Measurements from ENCODE around the genes HSF2, SMPDL3A and TPD52L1.

DNA sequence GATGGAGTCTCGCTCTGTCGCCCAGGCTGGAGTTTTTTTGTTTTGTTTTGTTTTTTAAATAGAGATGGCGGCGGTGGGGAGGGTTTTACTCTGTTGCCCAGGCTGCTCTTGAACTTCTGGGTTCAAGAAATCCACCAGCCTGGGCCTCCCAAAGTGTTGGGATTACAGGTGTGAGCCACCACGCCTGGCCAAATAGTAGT is 51.9 kb downstream of the MAN1A1 start:
- PRO-cap: no peak

DNA sequence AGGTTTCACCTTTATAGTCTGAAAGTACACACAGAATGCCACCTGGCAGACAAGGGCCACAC is 1.8 kb downstream of the MAN1A1 start:
- PRO-cap: no peak

DNA sequence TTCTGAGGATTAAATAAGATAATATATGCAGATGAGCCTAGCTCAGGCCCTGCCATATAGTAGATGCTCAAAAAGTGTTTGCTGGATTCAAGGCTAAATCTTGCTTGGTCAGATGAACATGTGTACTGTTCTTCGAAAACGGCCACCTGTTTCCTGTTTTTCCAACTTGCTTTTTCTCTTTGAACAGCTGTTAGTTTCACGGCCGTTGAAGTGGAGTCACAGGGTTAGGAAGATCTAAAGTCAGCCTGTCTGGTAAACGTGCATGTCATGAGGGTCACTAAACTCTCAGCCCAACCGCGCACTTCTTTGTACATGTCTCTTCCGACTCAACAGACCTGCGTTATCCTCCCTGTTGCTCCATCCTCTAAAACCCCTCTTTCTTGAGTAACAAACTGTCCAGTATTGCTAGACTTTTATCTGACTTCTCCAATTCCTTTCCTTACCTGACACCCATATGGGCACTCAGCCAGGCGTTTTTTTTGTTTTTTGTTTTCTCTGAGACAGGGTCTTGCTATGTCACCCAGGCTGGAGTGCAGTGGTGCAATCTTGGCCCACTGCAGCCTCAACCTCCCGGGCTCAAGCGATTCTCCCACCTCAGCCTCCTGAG is 93.3 kb upstream of the MAN1A1 start:
- PRO-cap: no peak

- PRO-cap: no peak
Measured at GRCh38 chr6:119727157-119728253, 377.9 kb upstream of the MAN1A1 start.

- PRO-cap: no peak
Measured at GRCh38 chr6:120931395-120931777, 402.9 kb downstream of the TBC1D32 start.

GRCh38 chr6:121437309-121437684 is 1.9 kb downstream of the GJA1 start:
- PRO-cap: bidirectional peak, plus-strand start at chr6:121437568, minus-strand start at chr6:121437488

DNA sequence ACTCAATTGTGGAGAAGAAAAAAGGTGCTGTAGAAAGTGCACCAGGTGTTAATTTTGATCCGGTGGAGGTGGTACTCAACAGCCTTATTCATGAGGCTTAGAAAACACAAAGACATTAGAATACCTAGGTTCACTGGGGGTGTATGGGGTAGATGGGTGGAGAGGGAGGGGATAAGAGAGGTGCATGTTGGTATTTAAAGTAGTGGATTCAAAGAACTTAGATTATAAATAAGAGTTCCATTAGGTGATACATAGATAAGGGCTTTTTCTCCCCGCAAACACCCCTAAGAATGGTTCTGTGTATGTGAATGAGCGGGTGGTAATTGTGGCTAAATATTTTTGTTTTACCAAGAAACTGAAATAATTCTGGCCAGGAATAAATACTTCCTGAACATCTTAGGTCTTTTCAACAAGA is 12.6 kb downstream of the GJA1 start:
- PRO-cap: no peak

DNA sequence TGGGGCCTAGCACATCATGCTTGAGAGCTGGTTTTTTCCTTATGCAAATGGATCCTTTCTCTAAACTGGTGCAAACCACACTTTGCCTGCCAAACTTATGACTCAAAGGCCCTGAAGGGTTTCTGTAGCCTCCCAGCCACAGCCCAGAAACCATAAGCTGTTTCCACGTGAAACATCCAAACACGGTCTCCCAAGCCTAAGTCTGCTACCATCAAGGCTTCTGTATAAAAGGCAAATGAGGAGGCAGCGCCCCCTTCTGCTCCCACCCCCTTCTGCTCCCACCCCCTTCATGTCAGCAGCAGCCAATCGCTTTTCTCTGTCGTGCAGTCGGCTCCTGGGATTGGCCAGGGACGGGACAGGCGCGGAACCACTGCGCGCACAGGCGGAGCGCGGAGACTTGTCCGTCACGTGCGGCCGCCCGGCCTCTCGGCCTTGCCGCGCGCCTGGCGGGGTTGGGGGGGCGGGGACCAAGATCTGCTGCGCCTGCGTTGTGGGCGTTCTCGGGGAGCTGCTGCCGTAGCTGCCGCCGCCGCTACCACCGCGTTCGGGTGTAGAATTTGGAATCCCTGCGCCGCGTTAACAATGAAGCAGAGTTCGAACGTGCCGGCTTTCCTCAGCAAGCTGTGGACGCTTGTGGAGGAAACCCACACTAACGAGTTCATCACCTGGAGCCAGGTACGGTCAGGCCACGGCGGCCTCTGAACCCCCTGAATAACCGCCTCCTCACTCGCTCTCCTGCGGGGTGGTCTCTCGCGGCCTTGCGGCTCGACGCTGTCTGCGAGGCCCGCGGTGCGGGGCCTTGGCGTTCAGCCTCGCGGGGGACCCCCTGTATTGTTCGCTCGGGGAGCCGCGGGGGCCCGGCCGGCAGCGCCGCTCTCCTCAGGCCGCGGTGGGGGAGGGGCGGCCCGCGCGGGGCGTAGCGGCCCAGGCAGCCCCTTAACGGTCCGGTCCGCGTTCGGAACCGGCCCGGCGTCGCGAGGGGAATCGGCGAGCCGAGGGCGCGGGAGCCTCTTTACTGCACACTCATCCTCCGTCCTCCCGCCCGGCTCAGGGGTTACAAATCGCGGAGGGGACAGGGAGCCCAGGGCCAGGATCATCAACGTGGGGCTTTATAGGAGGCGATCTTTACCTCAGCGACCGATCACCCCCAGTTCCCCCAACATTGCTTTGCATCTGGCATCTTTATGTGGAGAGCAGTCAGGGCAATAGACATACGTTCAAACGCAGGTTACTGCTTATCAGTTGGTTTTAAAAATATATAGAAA is at the start of gene HSF2:
HSF2 (plus strand) TSS at position 497 of the 1,265 bp plus-strand sequence.
- PRO-cap: bidirectional peak, plus-strand start at position 507 of the sequence, minus-strand start at position 236 of the sequence

DNA sequence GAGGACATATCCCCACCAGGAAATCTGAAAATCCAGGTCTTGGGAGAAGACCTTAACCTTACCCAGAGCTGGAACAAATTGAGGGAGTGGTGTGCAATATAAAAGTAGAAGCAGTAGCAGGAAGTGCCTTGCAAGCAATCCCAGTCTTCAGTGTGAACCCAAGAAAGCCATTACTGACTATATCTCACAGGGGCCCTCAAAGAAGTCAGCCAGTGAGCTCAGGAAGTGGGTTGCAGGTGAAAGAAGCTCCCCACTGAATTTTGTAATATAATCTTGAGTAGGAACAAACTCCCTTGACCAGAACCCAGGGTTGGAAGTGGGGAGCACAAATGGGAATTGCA is 41.8 kb upstream of the PKIB start:
- PRO-cap: no peak

DNA sequence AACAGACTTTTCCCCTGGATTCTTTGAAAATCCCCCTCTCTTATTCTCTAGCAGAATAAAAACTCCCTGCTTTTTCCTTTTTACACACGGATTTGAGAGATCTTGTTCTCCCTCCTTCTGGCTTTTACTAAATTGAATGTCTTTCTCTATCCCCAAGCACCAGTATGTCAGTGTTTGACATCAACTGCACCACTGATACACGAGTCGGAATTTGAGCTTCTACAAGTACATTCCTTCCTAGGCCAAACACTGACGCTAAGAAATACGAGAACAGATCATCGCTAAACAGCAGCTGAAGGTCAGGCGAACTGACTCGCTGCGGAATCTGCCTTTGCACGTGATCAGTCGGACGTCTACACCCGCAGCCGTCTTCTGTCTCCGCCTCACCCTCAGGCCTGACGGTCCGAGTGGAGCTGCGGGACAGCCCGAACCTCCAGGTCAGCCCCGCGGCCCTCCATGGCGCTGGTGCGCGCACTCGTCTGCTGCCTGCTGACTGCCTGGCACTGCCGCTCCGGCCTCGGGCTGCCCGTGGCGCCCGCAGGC is at the start of gene SMPDL3A:
SMPDL3A (plus strand) TSS at position 368 of the 543 bp plus-strand sequence.
- PRO-cap: bidirectional peak, plus-strand start at position 386 of the sequence, minus-strand start at position 409 of the sequence; bidirectional peak, plus-strand start outside the sequence, minus-strand start at position 484 of the sequence

DNA sequence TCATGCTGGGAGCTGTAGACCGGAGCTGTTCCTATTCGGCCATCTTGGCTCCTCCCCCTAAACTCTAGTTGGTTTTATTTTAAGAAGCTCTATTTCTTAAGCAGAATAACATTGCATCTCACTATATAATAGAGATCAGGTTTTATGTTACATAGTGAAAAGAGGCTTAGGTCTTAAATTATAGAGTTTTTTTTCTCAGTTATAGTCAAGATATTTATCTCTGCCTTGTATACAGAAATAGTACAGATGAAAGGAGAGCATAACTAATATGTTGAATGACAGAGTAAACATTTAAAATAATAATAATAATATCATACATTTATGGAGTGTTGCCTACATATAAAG is 249.5 kb upstream of the RNF217 start:
- PRO-cap: no peak

GRCh38 chr6:125153540-125154125 is at the start of gene TPD52L1:
TSS of gene TPD52L1 (plus strand) at chr6:125153773.
- PRO-cap: unidirectional peak, plus-strand start at chr6:125153840

- PRO-cap: no peak
Measured at GRCh38 chr6:125203302-125203885, 49.8 kb downstream of the TPD52L1 start.

DNA sequence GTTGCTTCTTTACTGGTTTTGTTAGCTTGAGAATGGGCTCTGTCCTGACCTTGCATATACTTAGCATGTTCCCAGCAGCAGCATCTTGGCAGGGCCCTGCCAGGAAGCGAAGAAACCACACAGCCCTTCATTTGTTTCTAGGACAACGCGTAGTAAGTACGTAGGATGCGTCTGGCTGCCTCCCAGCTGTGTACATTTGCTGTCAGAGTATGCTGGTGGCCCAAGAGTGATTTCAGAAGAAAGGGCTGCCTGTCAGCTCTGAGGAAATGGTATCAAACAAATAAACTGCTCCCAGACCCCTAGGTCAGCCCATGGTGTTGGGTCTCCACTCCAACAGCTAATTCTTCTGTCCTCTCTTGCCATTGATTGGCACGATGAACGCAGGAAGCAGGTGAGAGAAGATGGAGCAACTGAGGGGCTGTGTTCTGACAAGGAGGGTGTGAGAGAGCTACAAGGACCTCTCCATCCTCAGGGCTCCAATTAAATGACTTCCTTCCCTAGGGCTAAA is 55.9 kb upstream of the HDDC2 start:
- PRO-cap: no peak

- PRO-cap: no peak
Measured at GRCh38 chr6:125600302-125600653, 149.2 kb upstream of the HEY2 start.

DNA sequence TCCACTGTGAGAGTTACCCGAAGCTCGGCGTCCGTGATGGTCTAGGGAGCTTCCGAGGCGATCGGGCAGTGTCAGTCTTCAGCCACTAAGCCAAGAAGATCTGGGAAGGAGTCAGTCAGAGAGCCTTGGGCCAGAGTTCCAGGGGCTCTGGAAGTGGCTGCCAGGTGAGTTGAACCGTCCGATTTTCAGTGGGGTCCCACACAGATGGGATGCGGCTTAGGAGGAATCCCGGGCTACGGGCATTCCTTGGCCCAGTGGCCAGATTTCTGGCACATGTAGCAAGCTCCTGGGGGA is 44.4 kb upstream of the HEY2 start:
- PRO-cap: no peak

GRCh38 chr6:125746200-125746515 is 3.3 kb upstream of the HEY2 start:
- PRO-cap: no peak

DNA sequence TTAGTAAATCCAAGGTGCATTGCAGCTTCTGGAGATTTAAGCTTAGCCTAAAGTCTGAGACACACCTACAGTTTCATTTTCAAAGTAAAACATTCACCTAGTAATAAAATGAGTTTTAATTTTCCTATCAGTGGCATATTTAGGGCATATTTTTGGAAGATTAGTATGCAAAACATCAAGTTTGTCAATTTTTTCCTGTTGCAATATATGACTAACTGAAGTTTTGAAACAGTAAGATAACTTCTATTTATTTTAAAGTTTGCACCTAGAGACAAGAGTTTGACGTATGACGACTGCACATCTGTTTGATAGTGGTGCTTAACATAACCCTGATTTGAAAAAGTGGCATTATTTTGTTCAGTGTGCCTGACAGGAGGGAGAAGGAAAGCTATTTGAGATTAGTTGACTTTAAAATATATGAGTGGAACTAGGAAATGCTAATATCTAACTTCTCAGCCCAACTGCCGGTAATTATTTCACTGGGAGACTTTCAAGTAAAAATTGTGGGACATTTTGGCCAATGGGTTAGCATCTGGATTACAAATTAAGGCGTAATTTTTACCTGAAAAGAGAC is 1.7 kb downstream of the HEY2 start:
- PRO-cap: unidirectional peak, plus-strand start at position 348 of the sequence

- PRO-cap: bidirectional peak, plus-strand start at chr6:125753594, minus-strand start at chr6:125753443
Measured at GRCh38 chr6:125753141-125753897, 3.9 kb downstream of the HEY2 start.

DNA sequence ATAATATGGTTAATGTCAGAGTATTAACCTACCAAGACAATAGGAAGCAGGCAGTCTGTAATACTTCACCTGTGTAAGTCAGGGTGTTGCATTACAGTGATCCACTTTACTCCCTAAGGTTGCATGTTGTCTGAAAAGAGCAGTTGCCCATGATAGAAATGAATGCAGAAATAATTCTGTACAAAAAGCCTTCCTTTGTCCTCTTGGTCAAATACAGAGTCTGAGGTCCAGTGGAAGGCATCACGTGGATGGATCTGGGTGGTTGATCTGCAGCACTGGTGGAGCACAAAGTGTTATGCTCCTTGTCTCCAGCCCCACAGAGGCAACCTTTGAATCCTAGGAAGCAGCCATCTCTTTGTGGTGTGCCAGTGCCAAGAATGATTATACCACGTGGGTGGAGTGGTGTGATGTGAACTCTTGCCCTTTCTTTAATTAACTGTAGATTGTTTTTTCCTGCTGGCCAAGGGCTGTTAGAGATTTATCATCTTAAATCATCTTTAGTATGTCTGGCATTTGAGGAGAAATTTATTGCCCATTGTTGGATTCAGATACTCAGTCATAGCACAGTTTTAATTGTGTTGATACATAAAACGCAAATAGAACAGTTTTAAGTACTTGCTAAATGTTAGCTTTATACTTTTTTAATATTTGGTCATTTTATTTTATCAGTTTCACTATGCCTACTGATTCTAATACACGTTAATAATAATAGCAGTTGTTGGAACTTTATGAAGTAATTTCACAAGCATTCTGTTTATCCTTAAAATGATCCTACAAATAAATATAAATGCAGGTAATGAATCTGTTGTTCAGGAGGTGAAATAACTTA is 31.1 kb downstream of the NCOA7 start:
- PRO-cap: no peak